MCF 10A (cell line): ENCODE results near the genes MAVS and PANK2.

GRCh38 chr20:3688157-3688759 is 6.4 kb upstream of the ADAM33 start:
- PRO-cap: no peak
- RRBS: no CpG with 5 or more reads among the region's 5 CpGs

GRCh38 chr20:3846766-3847973 is at the start of gene MAVS:
MAVS (plus strand) TSS chr20:3846834.
- PRO-cap: bidirectional peak, plus-strand start at chr20:3846878, minus-strand start at chr20:3846722; bidirectional peak, plus-strand start at chr20:3847243, minus-strand start at chr20:3847236; bidirectional peak, plus-strand start at chr20:3847398, minus-strand start at chr20:3847383
- RRBS: 2% methylated on average over 22 of the region's 76 CpGs

DNA sequence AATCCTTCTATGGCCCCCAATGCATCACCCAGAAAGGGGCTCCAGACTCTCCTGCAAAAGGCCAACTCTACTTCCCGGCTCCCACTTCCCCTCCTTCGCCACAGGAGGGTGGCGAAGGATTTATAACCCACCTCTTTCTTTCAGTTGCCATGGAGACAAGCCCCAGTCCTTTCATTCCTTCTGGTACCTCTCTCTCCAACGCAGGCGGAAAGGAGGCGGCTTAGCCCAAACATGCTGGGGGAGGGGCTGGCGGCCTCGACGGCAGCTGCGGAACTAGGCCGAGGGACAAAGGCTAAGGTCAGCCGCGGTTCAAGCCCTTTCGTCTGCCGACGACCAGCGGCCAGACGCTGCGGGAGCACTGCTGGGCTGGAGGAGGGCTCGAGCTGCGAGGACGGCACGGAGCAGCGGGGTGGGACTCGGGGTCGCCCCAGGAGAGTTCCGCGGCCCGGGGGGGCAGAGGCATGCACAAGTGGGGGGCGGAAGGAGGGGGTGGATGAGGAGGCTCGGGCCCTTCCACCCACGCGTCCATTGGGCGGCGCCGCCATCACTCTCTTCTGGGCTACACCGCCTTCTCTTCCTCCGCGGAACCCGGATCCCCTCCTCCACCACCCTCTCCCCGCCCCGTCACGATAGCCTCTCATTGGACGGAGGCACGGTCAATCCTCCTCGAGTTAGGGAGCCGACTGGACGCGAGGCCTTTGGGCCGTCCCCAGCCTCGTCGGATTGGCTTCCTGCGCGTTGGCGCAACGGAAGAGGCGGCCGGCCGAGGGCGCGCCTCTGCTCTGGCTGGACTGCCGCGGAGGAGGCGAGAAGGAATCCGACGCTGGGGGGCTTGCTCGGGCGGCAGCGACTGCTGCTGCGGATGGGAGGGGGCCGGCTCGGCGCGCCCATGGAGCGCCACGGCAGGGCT is at the start of gene PANK2:
PANK2 (plus strand) TSS at position 780 of the 910 bp plus-strand sequence.
- PRO-cap: bidirectional peak, plus-strand start at position 780 of the sequence, minus-strand start at position 572 of the sequence
- RRBS: under 1% methylated on average over 6 of the region's 76 CpGs

GRCh38 chr20:3908475-3909117 is 19.4 kb downstream of the PANK2 start:
- PRO-cap: no peak
- RRBS: no CpG with 5 or more reads among the region's 5 CpGs

DNA sequence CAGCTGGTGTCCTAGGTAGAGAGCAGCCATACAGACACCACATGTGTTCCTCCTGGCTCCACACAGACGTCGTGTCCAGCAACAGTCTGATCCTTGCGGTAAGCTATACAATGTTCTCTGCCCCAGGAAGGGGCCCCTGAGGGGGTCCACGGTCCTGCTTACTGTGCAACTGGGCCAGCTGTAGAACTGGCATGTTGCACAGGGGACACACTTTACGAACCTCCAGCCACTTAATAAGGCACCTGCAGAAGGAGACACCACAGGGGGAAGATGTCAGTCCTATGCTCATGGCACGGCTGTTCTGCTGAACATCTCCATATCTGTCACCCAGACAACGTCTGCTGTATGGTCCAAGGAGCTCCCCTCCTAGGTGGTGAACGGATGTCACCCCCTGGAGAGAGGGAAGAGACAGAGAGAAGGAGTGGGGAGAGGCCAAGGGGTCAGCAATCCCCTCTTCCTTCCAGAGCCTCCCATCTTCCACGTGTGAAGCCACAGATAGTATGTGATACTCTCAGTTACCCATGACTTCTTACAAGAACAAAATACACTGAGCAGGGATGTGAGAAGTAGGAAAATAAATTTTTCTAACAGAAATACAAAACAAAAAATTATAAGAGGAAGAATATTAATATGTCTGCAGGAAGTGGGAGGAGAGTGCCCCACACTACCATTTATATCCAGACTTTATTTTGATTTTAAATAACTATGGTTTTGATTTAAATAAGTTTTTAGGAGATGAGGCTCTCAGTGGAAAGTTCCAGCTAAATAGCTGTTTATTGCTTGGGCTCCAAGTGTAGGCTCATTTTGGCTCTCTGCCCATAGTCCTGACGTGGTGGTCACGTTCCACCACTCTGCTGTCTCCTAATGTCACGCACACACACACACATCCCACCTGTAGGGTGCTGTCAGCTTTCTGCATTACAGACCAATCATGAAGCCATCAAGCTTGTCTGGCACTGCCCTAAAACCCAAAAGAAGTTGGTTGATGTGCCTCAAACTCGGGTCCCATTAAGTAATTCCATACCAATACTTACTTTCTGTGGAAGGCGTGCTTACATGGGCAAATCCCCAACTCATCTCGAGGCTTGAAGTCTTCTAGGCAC is 45.1 kb downstream of the PANK2 start:
- PRO-cap: no peak
- RRBS: no CpG with 5 or more reads among the region's 15 CpGs

DNA sequence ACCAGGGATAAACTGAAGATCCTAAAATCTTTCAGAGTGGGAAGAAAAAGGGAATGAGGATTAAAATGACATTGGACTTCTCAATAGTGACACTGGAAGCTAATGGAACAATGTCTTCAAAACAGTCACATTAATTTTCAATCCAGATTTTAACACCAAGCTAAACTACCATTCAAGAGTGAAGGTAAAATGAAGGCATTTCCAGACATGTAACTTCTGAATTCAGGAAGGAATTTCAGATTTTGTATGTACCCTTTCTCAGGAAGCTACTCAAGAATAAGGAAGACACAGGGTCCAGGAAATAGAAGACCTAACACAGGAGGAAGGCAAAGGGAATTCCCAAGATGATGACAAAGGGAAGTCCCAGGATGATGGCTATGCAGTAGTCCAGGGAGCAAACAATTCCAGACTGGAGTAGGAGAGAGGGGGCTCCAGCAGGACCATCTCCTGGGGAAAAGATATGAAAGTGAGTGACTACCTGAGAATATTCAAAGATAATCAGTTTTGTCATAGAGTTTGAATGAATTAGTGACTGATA is 4.2 kb downstream of the RNF24 start:
- PRO-cap: no peak

DNA sequence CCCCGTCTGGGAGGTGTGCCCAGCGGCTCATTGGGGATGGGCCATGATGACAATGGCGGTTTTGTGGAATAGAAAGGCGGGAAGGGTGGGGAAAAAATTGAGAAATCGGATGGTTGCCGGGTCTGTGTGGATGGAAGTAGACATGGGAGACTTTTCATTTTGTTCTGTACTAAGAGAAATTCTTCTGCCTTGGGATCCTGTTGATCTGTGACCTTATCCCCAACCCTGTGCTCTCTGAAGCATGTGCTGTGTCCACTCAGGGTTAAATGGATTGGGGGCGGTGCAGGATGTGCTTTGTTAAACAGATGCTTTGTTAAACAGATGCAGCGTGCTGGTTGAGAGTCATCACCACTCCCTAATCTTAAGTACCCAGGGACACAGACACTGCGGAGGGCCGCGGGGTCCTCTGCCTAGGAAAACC is 18.2 kb upstream of the RNF24 start:
- PRO-cap: no peak
- RRBS: no CpG with 5 or more reads among the region's 11 CpGs

GRCh38 chr20:4153236-4153651 is 4.6 kb downstream of the SMOX start:
- PRO-cap: no peak
- RRBS: no CpG with 5 or more reads among the region's 4 CpGs

- PRO-cap: no peak
- RRBS: no CpG with 5 or more reads among the region's 7 CpGs
These were observed 22.3 kb downstream of the SMOX start for GRCh38 chr20:4170958-4171380.

GRCh38 chr20:4248120-4248829 is 812 bp downstream of the ADRA1D start:
- PRO-cap: no peak
- RRBS: 76% methylated on average over 6 of the region's 74 CpGs

GRCh38 chr20:4782324-4783282 is 40.8 kb downstream of the RASSF2 start:
- PRO-cap: no peak
- RRBS: no CpG with 5 or more reads among the region's 10 CpGs

DNA sequence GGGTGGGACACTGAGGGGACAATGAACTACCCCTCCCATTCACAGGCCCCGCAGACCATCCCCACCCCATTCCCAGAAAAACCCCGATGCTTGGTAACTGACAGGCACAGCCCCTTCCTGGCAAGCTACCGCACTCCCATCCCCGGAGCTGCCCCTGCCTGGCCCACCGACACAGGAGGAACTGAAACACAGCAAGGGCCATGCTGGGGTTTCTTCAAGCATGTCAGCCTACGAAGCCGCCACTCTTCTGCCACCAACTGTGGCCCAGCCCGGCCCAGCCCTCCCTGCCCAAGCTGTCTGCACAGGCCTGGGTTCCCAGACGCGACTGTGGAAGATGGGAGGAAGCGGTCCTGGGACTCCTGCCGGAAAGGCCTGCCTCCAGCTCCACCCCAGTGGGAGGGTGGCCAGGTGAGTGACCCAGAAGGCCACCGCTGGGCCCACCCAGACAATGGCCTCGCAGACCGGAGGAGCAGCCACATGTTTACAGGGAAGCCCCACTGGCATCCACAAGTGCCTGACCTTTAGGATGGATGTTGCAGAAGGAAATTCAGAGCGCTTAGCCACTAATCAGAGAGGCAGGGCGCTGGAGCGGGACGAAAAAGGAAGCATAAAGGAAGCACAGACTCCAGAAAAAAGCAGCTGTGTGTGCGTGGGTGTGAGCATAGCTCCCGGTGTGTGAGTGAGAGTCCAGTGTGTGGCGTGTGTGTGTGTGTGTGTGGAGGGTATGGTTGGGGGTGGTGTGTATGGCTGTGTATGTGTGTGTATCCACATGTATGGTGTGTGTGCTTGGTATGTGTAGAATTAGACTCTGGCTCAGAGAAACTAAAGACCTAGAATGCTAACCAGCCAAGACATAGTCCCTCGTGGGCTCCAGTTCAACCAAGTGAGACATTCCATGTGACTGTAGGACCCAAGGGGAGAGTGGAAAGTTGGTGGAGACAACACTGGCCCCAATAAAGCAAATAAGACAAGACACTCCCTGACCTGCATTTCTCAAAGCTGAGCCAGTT is 10.0 kb downstream of the RASSF2 start:
- PRO-cap: no peak
- RRBS: 59% methylated on average over 3 of the region's 23 CpGs

DNA sequence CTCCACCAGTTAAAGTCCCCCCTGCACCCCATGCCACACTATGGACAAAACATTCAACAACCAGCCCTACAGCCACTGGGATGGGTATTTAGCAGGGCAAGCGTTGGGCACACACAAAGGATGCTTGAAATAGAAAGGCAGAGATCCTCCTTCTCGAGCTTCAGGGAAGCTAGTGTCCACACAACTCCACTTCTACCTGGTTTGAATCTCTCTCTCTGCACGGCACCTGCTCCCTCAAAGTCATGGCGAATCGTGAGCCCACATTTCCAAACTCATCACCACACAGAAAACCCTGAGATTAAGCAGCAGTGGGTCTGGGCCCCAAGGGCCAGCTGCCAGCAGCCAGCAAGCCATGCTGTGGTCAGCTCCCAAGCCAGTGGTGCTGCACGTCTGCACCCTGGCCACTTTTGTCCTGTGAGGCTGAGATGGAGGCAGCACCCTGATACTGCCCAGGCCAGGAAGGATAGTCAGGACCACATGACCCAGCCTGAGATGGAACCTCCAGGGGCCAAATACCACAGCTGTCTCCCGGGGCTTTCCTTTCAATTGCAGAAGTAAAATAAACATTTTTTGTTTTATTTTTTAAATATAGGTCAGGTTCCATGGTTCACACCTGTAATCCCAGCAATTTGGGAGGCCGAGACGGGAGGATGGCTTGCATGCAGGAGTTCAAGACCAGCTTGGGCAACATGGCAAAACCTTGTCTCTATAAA is 7.8 kb downstream of the RASSF2 start:
- PRO-cap: no peak
- RRBS: no CpG with 5 or more reads among the region's 9 CpGs

DNA sequence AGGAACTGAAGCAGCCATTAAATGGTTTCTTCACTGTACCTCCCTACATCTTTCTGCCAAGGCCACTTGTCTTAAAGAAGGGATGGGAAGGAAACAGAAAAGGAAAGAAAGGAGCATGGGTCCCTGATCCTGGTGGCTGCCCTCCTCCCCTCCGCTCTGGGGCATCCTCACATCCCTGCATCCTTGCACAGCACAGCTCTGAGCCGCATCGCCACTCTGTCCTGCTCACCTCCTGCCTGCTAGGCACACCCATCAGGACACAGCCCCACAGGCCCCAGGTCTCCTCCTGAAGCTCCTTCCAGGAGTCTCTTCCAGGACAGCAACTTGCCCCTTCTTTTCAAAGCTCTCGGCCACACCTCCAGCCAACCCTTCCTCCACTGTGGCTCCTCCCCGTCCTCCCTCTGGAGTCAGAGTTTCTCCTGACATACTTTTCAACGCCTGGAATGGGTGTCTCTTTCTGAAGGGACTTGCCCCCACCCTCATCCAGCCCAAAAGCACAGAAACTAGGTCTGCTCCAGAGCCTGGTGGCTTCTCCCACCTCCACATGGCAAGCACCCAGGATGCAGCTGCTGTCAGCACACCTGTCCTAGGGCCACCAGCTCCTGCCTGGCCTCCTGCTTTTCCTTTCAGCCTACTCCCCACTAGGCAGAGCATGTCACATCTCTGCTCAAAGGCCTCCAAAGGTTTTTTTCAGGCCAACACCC is 77.3 kb downstream of the SLC23A2 start:
- PRO-cap: no peak
- RRBS: no CpG with 5 or more reads among the region's 6 CpGs

DNA sequence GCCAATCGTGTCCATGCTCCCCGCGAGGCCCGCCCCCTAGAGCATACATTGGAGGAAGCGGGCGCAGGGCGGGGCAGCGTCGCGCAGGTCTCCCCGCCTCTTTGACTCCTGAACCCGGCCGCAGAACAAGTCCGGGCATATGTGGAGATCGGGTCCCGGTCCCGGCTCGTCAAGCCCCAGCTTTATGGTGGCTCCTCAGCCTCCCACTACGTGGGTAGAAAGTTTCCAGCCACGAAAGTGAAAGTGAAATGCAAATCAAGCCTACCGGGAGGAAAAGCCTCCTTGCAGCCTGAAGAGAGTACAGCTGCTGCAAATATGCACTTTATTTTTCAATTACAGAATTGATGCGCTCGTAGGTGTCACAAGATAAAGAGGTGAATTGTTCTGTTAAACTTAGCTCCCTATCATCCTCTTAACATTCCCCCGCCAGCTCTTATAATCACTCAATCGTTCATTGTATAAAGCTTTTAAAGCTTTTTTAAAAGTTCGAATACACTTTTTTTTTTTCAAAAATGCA is 352 bp upstream of the PCNA start:
- PRO-cap: bidirectional peak, plus-strand start at position 138 of the sequence, minus-strand start outside the sequence
- RRBS: 0% methylated on average over 2 of the region's 26 CpGs

DNA sequence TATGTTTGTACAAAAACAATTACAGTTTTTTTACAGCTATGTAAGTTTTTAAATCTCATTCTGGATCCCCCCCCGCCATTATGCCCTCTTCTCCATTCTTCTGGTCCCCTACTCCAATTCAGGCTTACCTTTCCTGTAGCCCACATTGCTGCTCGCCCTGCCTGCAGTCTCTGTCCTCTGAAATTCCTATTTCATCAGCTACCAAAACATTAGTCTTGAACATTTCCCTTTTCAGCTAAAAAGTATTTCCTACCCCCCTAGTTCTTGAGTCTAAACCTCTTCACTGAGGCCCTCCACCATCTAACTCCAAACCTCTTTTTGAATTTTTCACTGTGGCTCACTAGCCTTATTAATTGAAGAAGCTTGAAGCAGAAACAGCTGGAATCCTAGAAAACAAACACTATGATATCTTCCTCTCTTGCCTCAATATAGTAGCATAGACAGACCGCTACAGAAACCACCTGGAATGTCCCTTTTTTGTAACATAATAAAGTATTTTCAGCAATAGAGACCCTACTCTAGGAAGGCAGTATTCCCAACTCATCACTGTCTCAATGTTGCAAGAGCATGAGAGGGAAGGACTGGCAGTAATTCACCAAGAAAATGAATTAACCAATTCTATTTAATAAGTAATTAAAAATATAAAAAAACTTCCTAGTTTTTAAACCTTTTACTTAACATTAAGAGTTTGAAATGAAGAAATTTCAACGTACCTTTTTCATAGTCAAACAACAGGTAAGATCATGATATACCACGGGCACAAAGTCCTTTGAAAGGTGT is 41.2 kb downstream of the GPCPD1 start:
- PRO-cap: no peak
- RRBS: no CpG with 5 or more reads among the region's 5 CpGs

GRCh38 chr20:5651401-5651916 is 40.7 kb upstream of the GPCPD1 start:
- PRO-cap: no peak
- RRBS: no CpG with 5 or more reads among the region's 7 CpGs

DNA sequence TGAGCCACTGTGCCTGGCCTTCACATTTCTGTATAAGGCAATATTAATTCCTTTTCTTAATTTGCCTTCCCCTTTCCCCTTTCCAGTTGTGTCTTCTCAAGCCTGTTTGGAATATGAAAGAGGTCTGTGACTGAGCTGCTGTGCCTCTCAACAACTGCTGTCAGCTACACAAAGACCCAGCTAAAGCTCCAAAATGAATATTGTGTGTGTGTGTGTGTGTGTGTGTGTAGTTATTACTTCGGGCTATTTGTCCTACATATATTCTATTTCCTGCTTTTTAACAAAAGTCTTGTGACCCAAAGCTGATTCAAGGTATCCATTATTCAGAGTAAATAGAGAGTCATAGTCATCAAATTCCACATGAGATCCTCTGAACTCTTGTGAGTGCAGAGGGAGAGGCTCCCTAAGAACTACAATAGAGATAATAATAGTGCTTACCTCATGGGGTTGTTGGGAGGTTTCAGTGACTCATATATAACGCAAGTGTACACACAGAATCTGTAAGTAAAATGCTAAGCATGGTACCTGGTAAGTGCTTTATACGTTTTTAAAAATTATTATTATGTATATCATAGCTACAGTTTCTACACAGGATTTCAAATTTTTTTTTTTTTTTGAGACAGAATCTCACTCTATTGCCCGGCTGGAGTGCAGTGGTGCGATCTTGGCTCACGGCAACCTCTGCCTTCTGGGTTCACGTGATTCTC is 43.7 kb upstream of the GPCPD1 start:
- PRO-cap: bidirectional peak, plus-strand start at position 503 of the sequence, minus-strand start at position 380 of the sequence
- RRBS: no CpG with 5 or more reads among the region's 7 CpGs

DNA sequence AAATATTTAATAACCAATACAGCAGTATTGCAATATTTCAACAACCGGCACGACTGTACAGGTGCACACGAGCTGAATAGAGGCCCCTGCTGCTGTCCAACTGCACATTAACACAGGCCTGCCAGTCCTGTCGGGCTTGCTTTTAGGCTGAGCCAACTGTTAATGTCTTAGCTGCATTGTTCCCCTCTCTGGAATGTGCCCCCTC is 31.6 kb downstream of the SHLD1 start:
- PRO-cap: no peak
- RRBS: no CpG with 5 or more reads among the region's 4 CpGs

DNA sequence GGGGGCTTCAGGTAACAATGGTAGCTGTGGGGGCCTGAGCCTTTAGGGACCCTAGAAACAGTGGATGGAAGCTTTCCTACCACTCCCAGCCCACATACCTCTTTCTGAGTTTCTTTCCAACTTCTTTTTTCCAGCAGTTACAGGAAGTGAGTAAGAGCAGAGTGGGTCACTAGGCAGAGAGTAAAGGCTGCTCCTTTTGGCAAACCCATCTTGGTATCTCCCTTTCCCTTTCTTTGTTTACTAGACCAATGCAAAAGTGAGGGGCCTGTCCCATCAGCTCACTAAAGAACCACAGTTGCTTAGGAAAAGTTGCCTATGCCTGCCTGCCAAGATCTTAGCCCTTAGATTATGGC is 7.5 kb downstream of the CHGB start:
- PRO-cap: bidirectional peak, plus-strand start at position 157 of the sequence, minus-strand start at position 63 of the sequence